Upper lobe of left lung (tissue), 5 donors: Measurements from ENCODE around the genes OSBPL9 and RAB3B.

DNA sequence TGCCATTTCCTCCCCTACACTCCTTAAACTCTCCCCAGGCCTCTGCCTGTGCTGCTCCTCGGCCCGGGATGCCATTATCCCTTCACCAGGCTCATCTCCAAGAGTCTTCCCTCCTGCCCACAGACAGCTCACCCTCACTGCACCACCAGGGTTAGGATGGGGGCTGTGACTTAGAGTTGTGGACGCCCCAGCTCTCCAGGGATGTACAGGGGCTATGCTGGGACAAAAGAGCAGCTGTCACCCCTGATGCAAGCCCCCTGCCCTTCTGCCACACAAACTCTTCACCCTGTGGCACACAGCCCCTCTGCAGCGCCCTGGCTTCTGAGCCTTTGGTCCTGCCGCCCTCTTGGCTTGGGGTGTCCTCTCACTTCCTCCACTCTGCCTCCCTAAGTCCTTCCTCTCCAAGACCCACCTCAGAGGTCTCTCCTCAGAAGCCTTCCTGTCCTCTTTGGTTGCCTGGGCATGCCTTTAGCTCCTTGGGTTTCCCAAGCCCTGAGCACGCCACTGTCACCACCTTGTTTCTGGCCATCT is 31.9 kb downstream of the TTC39A start:
- PRO-cap, 2 experiments, result no peak in any of the 2 experiments
- RAMPAGE, long total RNA, 4 experiments, result start-site peak on the minus strand in 1 of 4 experiments, centred at position 503 of the sequence, 8 reads per replicate

GRCh38 chr1:51326792-51327398 is 3.5 kb downstream of the TTC39A start:
- PRO-cap, 2 experiments, result no peak in any of the 2 experiments
- RAMPAGE, long total RNA, 4 experiments, result no peak in any of the 4 experiments

DNA sequence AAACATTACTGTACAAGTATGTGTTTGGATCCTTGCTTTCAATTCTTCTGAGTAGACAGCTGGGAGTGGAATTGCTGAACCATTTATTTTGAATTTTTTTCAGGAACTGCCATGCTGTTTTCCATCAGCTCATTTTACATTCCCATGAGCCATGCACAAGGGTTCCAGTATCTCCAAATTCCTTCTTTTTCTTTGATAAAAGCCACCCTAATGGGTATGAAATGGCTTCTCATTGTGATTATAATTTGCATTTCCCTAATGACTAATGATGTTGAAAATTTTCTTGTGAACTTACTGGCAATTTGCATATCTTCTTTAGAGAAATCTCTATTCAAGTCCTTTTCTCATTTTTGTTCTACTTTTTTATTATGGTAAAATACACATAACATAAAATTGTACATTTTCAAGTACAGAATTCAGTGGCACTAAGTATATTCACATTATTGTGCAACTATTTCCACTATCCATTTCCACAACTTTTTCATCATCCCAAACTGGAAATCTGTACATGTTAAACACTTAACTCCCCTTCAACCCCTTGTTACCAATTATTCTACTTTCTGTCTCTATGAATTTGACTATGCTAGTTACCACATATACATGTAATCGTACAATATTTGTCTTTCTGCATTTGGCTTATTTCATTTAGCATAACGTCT is 19.5 kb downstream of the EPS15 start:
- PRO-cap, 2 experiments, result no peak in any of the 2 experiments
- RAMPAGE, long total RNA, 4 experiments, result start-site peak on the minus strand in 1 of 4 experiments, centred at position 129 of the sequence, 10 reads per replicate

GRCh38 chr1:51514416-51515089 is 4.5 kb downstream of the EPS15 start:
- PRO-cap, 2 experiments, result no peak in any of the 2 experiments
- RAMPAGE, long total RNA, 4 experiments, result no peak in any of the 4 experiments

DNA sequence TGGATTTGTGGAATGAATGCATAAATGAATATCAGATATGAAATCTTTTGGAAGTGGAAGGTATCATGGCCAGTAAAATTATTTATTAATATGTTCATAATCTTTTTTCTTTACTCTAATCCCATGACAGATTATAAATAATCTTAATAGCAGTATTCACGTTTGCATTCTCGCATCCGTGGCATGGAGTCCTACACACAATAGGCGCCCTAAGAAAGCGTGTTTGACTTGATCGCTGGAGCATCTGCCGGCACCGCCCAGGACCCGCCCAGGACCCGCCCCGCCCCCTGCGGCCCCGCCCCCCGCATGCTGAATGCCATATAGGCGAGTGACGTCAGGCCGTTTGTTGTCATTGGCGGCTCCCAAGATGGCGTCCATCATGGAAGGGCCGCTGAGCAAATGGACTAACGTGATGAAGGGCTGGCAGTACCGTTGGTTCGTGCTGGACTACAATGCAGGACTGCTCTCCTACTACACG is at the start of gene OSBPL9:
Gene OSBPL9 (plus strand): TSS at position 349 of the 478 bp plus-strand sequence.
- PRO-cap, 2 experiments, result peak in 2 of 2 experiments; most common plus-strand start position 349 of the sequence (in 2)
- RAMPAGE, long total RNA, 4 experiments, result start-site peak on the plus strand in 4 of 4 experiments, centred at positions 351 to 369 of the sequence, 88 to 1,736 reads per replicate

- PRO-cap, 2 experiments, result no peak in any of the 2 experiments
- RAMPAGE, long total RNA, 4 experiments, result no peak in any of the 4 experiments
These were observed 69.6 kb downstream of the OSBPL9 start for GRCh38 chr1:51686284-51687099.

DNA sequence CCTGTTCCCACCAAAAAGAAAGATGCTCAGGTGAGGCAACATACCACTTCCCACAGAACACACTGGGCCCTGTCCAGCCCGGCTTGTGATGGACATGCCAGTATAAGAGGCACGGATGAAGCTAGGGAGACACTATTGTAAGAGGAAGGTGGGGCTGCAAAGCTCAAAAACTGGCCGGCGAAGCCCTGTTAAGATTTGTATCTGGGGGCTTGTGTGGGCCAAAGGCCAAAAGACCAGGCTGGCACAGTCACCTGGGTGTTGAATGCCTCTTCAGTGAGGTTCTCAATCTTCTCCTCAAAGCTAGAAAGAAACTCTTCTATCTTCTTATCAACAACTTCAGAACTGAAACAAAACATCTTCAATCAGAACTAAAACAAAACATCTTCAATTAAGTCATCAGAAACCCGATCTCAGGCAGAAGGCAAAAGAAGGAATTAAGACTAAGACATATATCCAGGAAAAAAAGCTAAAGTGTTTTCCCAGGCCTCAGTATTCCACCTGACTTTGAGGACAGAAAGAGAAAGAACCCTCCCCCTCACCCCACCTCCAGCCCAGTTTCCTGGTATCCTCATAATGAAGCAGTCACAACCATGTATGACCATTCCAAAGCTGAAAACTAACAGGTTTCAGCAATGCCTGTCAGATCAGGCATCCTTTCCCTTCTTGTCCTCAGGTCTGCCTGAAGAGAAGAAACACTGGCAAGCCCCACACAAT is 87.7 kb downstream of the NRDC start:
- PRO-cap, 2 experiments, result no peak in any of the 2 experiments
- RAMPAGE, long total RNA, 4 experiments, result start-site peak on the plus strand in 1 of 4 experiments, centred at position 98 of the sequence, 10 reads per replicate

- PRO-cap, 2 experiments, result no peak in any of the 2 experiments
- RAMPAGE, long total RNA, 4 experiments, result no peak in any of the 4 experiments
These were observed 83.5 kb downstream of the NRDC start for GRCh38 chr1:51794842-51795553.

DNA sequence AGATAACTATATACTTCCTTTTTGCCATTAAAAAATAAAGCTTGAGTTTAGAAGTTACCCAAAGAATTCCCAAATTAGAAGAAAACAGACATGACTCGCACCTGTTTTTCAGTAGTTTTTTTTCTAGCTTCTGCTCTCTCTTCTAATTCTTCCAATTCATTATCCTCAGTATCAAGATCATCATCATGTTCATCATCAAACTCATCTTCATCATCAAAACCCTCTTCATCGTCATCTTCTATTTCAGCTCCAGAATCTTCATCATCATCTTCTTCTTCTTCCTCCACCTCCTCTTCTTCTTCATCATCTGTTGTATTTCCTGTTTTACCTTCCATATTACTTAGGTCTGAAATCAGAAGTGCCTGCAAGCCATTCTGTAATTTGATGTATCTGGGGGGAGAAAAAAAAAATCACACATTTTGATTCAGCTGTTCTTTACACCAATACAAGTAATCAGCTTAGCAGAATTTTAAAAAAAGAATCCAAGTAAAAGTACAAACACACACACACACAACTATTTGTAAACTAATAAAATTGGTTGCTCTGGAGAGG is 38.3 kb downstream of the NRDC start:
- PRO-cap, 2 experiments, result no peak in any of the 2 experiments
- RAMPAGE, long total RNA, 4 experiments, result start-site peak on the minus strand in 1 of 4 experiments, centred at position 368 of the sequence, 29 reads per replicate

DNA sequence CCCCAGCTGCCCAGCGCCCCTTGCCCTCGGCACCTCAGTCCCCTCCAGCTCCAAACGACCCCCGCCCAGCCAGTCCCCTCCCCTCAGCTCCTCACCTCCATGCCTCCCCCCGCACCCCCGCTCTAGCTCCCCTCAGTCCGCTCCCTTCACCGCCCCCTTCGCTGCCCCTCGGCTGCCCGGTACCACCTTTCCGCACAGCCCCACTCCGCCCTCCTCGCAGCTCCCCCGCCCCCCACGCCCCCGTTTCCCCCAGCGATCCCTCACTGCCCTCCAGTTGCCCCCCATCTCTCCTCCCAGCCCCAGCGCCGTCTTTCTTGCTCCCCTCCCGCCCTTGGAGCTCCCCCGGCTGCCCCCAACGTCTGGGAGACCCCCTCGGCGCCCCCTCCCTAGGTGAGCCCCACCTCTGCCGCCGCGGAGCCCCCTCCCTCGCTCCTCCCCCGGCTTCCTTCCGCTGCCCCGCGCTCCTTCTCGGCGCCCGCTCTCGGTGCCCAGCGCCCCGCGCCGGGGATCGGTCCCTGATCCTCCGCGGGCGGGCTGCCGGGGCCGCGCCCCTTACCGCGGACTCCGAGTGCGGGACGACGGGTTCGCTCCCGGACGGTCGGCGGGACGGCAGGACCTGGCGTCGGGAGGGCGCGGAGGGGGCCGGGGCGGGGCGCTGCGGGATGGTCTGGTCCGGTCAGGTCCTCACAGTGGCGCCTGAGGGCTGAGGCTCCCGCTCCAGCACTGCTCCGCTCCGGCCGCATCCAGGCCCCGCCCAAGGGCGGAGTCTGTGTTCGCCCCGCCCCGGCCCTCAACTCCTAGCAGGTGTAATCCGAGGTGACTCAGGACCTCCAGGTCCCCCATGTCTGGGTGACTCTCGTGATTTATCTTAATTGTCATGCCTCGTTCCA is at the start of gene RAB3B:
Gene RAB3B (minus strand): TSS at position 705 of the 890 bp plus-strand sequence.
- PRO-cap, 2 experiments, result no peak in any of the 2 experiments
- RAMPAGE, long total RNA, 4 experiments, result no peak in any of the 4 experiments

GRCh38 chr1:52077753-52078218 is 21.7 kb downstream of the BTF3L4 start:
- PRO-cap, 2 experiments, result no peak in any of the 2 experiments
- RAMPAGE, long total RNA, 4 experiments, result start-site peak on the plus strand in 1 of 4 experiments, at chr1:52077937-52078147 at its widest, 7 reads per replicate

GRCh38 chr1:52142327-52143316 is 733 bp downstream of the ZFYVE9 start:
- PRO-cap, 2 experiments, result peak in 2 of 2 experiments; most common plus-strand start chr1:52142736 (in 1); most common minus-strand start chr1:52142524 (in 1)
- RAMPAGE, long total RNA, 4 experiments, result no peak in any of the 4 experiments

DNA sequence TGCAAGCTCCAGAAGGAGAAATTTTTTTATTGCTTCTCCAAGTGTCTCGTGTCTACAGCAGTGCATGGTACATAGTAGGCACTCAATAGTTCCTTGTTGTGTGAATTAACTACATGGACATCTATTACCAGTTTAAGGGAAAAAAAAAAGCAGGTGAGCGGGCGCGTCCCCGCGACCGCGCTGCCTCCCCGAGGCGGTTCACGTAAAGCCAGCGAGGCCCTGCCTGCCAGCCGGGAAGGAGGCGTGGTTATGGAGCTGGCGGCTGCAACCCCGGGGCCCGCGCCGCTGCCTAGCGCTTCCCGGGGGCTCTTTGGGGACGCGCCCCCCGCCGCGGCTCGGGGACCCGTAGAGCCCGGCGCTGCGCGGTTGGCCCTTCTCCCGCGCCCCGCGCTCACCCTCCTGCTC is 2.3 kb upstream of the CC2D1B start:
- PRO-cap, 2 experiments, result peak in 1 of 2 experiments; most common plus-strand start position 250 of the sequence (in 1)
- RAMPAGE, long total RNA, 4 experiments, result no peak in any of the 4 experiments

- PRO-cap, 2 experiments, result no peak in any of the 2 experiments
- RAMPAGE, long total RNA, 4 experiments, result no peak in any of the 4 experiments
These were observed 418 bp upstream of the GPX7 start for GRCh38 chr1:52601719-52602186.

DNA sequence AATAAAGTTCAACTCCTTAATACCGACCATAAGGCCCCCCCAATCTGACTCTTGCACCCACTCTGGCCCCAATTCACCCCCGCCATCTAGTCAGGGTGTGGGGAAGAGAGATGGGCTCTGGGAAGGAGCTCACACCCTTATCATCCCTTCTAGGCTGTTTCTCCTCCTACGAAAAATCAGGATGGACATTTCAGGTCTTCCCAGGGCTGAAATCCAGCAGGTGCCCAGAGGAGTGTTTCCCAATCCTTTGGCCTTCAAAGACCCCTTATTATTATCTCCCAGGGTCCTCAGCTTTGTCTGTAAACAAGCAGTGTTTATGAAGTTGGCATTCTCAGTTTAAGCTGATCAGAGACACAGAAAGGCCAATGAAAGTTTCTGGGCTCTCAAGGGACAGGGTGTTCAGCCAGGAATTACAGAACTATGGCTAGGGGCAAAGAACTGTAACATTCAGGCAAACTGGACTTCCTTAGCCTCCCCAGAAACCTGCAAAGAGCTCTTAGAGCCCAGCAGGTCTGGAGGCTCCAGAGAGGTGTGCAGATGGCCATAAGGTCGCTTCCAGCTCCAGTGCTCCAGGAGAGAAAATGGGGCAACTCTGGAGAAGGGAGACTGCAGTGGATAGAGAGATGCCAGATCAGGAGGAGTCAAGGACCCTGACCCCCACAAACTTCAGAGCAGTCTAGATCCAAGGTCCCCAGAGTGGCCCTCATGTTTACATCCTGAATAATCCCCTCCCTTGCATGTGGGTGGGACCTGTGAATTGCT is 6.4 kb downstream of the ECHDC2 start:
- PRO-cap, 2 experiments, result no peak in any of the 2 experiments
- RAMPAGE, long total RNA, 4 experiments, result no peak in any of the 4 experiments

DNA sequence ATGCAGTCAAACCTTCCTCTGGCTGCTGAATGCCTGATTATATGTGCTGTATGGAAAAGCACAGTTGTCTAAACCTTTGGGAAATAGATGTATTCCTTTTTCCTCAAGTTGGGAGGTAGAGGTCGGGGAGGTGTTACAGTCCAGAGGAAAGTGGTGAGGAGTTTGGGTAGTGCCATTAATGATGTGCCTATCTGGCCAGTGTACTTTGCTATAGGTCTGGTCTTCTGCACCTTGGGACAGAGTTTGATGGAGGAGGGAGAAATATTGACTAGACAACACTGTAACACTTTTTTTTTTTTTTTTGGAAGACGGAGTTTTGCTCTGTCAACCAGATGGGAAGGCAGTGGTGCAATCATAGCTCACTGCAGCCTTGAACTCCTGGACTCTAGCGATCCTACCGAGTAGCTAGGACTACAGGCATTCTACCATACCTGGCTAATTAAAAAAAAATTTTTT is 1.9 kb downstream of the SCP2 start:
- PRO-cap, 2 experiments, result no peak in any of the 2 experiments
- RAMPAGE, long total RNA, 4 experiments, result no peak in any of the 4 experiments

DNA sequence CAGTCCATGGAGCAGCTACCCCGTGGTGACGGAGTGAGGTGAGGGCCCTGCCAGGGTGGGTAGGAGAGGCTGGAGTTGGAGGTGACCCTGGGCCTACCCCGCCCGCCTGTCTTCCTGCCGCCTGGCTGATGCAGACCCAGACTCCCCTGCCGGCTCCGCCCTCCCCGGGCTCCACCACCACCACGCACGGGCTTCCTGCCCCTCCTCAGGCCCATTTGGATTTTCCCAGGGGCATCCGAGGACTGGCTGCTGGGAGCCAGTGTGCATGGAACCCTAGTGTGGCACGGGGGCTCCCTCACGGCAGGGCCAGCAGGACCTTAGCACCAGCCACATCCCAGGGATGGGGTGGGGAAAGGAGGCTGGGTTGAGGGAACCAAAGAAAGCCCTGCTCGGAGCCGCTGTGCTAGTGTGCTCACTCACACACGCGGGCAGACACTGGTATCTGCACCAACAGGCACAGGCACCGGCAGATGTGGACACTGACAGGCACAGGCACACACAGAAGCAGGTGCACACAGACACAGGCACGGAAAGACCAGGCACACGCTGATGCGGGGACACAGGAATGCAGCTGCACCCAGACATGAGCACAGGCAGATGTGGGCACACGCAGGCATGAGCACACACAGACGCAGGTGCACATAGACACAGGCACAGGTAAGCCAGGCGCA is 32.7 kb downstream of the PODN start:
- PRO-cap, 2 experiments, result peak in 1 of 2 experiments; most common plus-strand start position 234 of the sequence (in 1); most common minus-strand start position 108 of the sequence (in 1)
- RAMPAGE, long total RNA, 4 experiments, result no peak in any of the 4 experiments

GRCh38 chr1:53325248-53325919 is 2.5 kb downstream of the LRP8 start:
- PRO-cap, 2 experiments, result no peak in any of the 2 experiments
- RAMPAGE, long total RNA, 4 experiments, result no peak in any of the 4 experiments

GRCh38 chr1:53460395-53460642 is 1.1 kb downstream of the DMRTB1 start:
- PRO-cap, 2 experiments, result no peak in any of the 2 experiments
- RAMPAGE, long total RNA, 4 experiments, result no peak in any of the 4 experiments

DNA sequence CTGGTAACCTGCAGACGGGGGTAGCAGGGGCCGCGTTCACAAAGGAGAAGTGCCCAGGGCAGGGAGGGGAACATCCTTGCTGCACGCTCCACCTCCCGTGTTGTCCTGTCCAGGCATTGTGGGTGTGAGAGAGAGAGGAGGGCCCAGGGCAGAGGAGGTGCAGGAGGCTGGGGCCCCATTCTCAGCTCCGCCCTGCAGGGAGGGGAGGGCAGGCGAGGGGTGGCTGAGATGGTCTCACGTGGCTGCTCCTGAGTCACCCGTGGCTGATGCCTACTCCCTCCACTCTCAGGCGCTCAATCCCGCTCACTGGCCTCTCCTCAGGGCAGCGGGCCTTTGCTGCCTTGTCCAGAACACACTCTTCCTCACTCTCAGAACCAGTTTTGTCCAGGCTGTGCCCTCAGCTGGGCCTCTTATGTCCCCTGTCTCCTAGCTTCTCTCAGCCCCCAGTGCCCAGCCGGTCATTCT is 50.1 kb downstream of the DMRTB1 start:
- PRO-cap, 2 experiments, result no peak in any of the 2 experiments
- RAMPAGE, long total RNA, 4 experiments, result no peak in any of the 4 experiments